Cerebellum (tissue), 5 donors: ENCODE results near the genes ELL, CERS1, COPE and HAPLN4.

- PRO-cap, 3 experiments = peak in 3 of 3 experiments; most common plus-strand start chr19:18304689 (in 1); most common minus-strand start chr19:18304662 (in 3)
- RAMPAGE, long total RNA = no peak
These were observed 18.4 kb downstream of the LSM4 start for GRCh38 chr19:18304426-18305001.

DNA sequence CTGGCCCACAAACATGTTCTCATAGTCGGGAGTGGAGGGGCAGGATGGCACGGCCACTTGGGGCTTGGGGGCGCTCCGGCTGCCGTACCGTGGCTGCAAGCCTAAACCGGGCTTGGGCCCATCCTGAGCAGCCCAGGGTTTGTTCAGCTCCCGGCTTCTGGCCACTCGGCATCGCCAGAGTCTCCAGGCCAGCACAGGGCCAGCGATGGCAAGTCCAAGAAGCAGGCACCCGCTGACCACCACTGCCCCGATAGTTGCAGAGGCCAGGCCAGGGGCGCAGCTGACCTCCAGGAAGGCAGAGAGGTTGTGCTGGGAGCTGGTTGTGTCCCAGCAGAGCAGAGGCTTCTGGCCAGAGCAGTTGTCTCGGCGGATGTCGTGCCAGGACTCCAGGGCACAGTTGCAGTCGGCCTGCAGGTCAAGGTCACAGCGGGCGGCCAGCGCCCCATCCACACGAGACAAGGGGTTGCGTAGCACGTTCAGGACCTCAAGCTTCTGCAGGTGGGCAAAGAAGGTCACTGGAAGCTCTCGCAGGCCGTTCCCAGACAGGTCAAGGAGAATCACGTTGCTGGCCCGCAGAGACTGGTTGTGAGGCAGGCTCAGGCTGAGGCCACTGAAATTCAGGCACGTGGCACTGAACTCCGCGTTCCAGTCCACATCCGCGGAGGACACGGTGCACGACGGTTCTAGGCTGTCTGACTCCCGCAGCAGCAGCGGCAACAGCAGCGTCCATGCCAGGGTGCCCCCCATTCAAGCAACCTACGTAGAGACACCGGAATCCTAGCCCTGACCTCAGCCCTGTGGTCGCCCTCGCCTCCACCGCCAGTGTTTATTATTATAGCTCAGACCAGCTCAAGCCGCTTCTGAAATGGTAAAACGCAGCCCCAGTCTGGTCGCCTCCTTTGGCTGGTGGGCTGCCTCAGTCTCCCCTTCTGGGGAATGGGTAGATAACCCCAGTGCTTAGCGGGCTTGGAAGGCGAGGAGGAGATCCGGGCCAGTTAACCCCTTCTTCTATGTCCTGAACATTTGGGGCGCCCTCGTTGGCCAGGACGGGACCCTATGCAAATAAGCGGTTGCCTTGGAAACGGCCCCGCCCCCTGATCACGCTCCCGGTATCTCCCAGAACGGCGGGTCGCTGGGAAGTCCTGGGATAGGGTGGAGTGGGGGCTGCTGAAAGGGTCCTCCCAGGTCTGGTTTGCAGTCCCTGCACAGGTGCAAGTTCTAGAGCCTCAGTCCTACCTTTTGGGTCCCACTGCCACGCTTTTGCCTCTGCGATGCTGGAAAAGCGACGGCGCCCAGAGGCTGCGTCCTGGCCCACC lies 747 bp downstream of the LRRC25 start:
- PRO-cap, 3 experiments = no peak in any of the 3 experiments
- RAMPAGE, long total RNA = no peak

GRCh38 chr19:18417272-18418464 lies 1.5 kb upstream of the SSBP4 start:
- PRO-cap, 3 experiments = no peak in any of the 3 experiments
- RAMPAGE, long total RNA = no peak

- PRO-cap, 3 experiments = no peak in any of the 3 experiments
- RAMPAGE, long total RNA = no peak
These were observed 4.4 kb downstream of the SSBP4 start for GRCh38 chr19:18423625-18423906.

DNA sequence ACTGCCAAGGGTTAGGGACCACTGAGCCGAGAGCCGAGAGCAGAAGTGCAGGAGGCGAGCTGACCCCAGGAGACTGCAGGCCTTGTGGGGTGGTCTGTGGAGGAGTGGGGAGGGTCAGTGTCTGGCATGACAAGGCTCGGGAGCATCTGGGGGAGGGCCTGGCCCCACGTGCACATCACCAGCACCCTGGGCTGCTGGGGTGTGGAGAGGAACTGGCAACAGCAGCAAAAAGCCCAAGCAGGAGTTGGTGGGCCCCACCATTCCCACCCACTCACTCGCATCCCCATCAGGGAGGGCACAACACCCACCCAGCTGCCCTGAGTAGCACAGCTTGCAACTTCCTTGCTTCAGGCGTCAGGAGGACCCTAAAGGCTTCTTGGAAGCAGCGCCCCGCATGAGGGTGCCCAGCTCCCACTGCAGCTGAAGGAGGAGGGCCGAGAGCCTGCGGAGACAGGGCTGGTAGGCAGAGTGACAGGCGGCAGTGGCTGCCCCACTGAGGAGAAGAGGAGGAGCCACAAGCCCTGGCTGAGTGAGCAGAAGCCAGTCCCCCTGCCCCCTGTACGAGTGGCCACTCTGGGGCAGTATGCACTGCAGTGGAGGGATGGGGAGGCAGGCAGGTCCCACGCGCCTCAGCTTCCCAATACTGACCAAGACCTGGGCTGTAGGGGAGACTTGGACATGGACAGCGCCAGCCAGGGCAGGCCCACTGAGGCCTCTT lies 26.6 kb downstream of the ELL start:
- PRO-cap, 3 experiments = no peak in any of the 3 experiments
- RAMPAGE, long total RNA = no peak

DNA sequence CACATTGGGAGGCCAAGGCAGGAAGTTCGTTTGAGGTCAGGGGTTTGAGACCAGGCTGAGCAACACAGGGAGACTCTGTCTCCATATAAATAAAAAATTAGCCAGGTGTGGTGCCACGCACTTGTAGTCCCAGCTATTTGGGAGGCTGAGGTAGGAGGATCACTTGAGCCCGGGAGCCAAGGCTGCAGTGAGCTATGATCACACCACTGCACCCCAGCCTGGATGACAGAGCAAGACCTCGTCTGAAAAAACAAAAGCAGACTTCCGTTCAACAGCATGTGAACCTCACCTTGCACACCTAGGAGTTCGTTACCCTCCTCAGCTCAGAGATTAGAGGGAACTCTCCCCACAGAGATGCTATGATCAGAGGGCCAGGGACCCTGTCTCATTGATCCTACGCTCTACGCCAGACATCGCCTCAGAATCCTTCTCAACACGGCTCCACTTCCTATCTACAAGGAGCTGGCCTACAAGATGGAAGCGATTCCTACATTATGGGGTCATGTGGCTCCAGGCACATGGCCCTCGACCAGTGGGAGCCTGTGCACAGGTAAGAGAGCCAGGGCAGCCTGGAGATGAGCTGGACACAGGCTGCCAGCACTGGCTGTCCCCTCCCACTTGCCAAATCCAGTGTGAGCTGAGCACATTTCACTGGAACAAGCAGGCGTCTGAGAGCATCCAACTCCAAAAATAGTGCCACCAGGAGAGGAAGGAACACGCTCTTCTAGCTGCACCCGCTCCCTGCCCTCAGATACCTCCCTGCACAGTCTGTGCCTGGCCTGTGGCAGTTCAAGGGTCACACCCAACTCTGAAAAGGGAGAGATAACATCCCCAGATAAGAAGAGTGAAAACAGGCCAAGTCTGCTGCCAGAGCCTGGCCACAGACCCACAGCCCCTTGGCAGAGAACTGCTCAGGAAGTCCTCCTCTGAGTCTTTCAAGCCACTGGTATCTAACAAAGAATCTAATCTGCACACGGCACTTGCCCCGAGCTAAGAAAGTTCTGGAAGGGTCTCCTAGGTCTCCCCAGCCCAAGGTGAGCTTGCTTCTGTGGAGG lies 15.1 kb downstream of the ELL start:
- PRO-cap, 3 experiments = peak in 3 of 3 experiments; most common plus-strand start position 687 of the sequence (in 3); most common minus-strand start position 620 of the sequence (in 1)
- RAMPAGE, long total RNA = no peak

GRCh38 chr19:18512768-18513375 lies 9.0 kb downstream of the ELL start:
- PRO-cap, 3 experiments = no peak in any of the 3 experiments
- RAMPAGE, long total RNA = no peak

DNA sequence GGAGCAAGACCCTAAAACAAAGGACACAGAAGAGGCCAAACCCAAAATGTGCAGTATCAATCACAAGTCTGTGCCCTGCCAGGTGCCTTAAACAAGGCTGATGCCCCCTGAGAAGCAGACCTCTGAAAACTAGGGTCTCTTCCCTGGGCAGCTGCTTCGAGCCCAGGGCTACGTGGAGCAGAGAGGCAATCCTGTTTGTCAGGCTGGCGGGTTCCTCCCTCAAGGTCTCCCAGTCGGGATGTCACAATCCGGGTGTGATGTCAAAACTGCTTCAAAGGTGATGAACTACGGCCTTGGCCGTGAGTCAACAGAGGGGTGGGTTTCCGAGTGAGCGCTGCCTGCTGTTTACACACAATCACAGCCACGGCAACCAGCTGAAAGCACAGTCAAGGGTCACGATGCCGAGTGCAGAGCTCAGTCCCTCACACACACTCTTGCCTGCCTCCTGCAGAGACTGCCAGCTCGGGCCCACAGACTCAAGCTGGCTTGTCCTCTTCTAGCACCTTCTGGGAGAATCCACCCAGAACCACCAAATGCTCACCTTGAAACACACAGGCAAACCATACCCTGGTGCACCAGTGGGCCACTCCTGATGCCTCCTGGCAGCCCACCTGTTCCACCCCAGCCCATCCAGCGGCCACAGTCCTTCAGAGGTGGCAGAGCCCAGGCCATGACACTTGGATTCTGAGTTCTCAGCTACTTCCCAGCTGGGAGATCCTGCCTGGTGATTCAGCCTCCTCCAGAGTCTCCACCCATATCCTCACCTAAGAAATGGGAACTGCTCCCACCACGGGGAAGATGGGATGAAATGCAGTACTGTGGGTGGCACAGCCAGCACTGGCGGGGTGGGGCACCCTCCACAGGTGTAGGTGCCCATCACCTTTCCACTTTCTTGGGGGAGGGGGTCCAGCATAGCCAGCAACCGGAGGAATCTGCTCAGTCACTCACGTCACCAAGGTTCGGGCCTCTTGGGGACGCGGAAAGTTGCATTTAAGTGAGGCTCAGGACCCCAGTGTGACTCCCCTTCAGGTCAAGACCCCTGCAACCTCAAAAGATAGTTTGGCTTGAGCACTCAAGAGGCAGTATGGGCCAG lies 6.8 kb downstream of the ELL start:
- PRO-cap, 3 experiments = peak in 1 of 3 experiments; most common minus-strand start position 686 of the sequence (in 1)
- RAMPAGE, long total RNA = no peak

- PRO-cap, 3 experiments = no peak in any of the 3 experiments
- RAMPAGE, long total RNA = no peak
These were observed 1.3 kb downstream of the ELL start for GRCh38 chr19:18520477-18521155.

DNA sequence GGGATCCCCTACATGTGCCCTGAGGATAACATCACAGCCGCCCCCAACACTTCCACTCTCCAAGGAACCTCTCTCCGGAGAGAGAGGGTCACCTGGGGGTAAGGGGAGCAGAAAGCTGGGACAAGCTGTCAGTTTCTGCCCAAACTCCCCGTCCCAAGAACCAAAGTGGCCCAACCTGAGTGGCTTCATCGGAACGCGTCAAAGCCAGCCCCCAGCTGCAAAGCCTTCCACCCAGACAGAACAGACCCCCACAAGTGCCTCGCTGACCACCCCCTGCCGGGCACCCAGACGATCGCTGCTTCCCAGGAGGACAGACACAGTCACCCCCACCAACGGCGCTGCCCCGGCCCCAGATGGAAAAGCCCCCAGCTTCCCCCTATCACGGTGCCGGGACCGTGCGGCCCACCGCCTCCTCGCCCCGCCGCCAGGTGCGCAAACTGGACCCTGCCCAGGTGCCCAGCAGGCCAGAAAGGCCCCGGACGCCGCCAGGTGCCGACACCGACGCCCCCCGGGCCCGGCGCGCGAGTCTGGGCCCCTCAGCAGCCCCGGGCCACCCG lies 636 bp downstream of the ELL start:
- PRO-cap, 3 experiments = no peak in any of the 3 experiments
- RAMPAGE, long total RNA = no peak

GRCh38 chr19:18521713-18522915 lies at the start of gene ELL:
TSS of gene ELL (minus strand) at chr19:18522070.
- PRO-cap, 3 experiments = peak in 3 of 3 experiments; most common plus-strand start chr19:18522686 (in 3); most common minus-strand start chr19:18522069 (in 3)
- RAMPAGE, long total RNA = no peak

- PRO-cap, 3 experiments = no peak in any of the 3 experiments
- RAMPAGE, long total RNA = no peak
These were observed 860 bp downstream of the UBA52 start for GRCh38 chr19:18572626-18572808.

DNA sequence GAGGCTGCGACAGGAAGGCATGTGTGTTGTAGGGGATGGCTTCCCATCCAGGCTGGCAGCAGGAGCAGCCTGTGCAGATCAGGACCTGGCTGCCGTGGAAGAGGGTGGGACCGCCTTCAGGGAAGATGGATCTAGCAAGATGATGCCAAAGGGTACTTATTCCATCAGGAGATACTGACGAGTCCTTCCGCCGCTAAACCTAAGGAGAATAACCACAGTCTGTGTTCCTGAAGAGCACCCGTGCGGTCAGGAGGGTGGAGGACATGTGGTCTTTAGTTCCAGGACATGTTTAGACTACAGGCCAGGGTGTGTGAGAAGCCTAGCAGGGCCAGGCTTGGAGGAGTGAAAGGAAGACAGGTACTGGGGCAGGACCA lies 1.1 kb downstream of the UBA52 start:
- PRO-cap, 3 experiments = no peak in any of the 3 experiments
- RAMPAGE, long total RNA = no peak

- PRO-cap, 3 experiments = peak in 3 of 3 experiments; most common plus-strand start chr19:18896298 (in 1); most common minus-strand start chr19:18896092 (in 3)
- RAMPAGE, long total RNA = no peak
These were observed at the start of gene CERS1 for GRCh38 chr19:18895813-18896500. TSS of gene CERS1 (minus strand) at chr19:18896158.

GRCh38 chr19:18918868-18920190 lies at the start of gene COPE:
TSS of gene COPE (minus strand) at chr19:18919387.
- PRO-cap, 3 experiments = peak in 3 of 3 experiments; most common plus-strand start chr19:18919715 (in 3); most common minus-strand start chr19:18919375 (in 1)
- RAMPAGE, long total RNA = start-site peak on the minus strand at chr19:18919357-18919390, 659 and 121 reads in 2 replicates

DNA sequence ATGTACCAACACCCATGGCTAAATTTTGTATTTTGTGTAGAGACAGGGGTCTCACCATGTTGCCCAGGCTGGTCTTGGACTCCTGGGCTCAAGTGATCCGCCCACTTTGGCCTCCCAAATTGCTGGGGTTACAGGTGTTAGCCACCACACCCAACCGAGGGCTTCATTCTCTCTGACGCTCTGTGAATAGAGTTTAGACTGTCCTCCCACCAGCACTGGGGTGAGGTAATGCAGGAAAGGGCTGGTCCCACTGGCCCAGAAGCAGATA lies 31.8 kb upstream of the HOMER3 start:
- PRO-cap, 3 experiments = no peak in any of the 3 experiments
- RAMPAGE, long total RNA = no peak

GRCh38 chr19:19026627-19027035 lies 6.7 kb downstream of the SUGP2 start:
- PRO-cap, 3 experiments = no peak in any of the 3 experiments
- RAMPAGE, long total RNA = no peak

- PRO-cap, 3 experiments = no peak in any of the 3 experiments
- RAMPAGE, long total RNA = no peak
These were observed 10.0 kb upstream of the SLC25A42 start for GRCh38 chr19:19053397-19054632.

DNA sequence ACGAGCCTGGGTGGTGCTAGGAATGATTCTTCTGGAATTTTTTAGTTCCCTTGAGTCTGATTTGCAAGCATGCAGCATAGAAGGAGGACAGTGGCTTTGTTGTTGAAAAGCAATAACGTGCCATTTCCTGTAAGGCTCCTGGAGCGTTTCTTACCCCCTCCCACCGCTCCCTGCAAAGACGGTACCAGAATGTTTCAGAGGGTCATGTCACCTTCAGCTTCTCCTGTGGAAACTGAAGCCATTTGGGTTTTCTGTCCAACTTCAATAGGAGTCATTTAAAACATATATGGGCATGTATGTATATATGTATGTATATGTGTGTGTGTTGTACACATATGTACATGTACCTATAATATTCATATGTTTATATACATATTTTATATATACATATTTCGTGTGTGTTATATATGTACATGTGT lies 1.6 kb downstream of the SLC25A42 start:
- PRO-cap, 3 experiments = no peak in any of the 3 experiments
- RAMPAGE, long total RNA = no peak

GRCh38 chr19:19262652-19263198 lies at the start of gene HAPLN4:
TSS of gene HAPLN4 (minus strand) at chr19:19262804.
- PRO-cap, 3 experiments = peak in 1 of 3 experiments; most common plus-strand start chr19:19262855 (in 1); most common minus-strand start chr19:19262804 (in 1)
- RAMPAGE, long total RNA = no peak